Cardiac septum (tissue), 1 donor: ENCODE measurements around a stretch of chr3.

DNA sequence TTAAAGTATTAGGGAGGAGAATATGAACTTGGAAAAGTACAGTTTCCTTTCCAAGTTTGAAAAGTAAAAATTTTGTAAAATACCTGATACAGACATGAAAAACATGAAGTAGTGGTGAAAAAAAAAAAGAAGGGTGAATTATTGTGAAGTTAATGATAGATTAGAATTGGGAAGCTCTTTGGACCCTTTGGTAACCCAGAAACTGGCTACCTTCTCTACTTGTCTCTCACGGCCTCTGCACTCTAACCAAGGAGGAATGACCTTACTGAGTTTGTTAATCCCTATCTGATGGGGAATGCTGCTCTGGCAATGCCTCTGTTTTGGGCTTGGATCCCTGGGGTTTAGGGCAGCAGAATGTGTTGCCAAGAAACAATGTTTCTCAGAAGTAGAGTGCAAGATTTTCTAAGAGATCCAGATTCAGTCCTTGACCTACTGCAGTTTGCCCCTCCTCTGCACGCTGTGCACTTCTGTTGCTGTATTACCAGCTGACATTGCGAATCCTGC, 49.3 kb upstream of the MAP3K13 start:
- PRO-cap: no peak

- PRO-cap: no peak
Measured at GRCh38 chr3:185327045-185327653, 35.8 kb upstream of the MAP3K13 start.

DNA sequence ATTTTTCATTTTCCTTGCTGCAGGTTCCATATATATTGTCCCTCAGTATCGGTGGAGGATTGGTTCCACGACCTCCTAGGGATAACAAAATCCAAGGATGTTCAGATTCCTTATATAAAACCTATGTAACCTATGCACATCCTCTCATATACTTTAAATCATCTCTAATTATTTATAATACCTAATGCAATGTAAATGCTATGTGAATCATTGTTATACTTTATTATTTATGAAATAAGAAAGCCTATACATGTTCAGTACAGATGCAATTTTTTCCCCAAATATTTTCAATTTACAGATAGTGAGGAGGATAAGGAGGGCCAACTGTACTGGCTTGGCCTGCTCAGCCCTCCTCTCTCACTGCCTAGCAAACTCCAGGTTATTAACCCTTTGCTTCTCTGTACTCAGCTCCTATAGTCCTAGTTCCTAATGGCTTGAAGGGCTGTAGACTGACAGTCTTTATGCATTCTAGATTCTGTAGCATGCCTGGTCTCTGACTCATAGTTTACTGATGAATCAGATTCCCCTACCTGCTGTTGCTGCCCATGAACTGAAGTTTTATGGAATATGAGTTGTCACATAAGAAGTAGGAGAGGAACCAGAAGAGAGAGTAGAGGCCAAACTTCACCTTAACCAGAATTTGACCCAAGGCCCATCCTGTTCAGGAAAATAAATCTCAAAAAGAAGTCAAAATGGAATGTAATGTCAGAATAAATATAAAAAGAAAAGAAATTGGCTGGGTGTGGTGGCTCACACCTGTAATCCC, 27.2 kb upstream of the MAP3K13 start:
- PRO-cap: no peak

DNA sequence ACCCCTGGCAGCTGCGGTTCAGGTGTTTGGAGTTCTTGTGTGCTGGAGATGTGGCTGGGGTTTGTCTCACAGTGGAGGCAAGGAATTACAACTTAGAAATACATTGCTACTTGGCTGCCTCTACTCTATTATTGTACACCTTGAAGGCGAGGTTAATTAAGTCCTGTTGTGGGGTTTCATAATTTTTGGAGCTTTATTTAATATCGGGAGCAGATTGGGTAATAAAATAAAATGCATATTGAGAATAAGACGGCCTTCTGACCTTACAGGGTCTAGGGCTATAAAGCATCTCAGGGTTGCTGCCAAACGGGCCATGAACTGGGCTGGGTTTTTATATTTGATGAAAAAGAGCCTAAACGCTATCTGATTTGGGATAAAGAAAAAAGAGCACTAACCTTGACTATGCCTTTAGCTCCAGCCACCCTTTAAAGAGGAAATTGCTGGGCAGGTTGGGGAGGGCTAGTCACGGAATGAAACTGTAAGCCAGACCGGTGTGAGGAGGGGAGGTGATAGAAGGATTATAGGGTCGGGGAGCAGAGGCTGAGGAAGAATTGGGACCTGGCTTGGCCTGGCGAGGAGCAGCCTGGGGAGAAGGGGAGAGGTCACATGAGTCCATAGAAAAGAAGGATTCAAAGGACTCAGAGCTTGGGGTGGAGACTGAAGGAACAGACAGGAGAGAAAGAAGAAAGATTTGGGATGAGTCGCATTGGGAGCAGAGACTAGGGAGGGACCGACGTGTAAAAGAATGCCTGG, 15.3 kb downstream of the MAP3K13 start:
- PRO-cap: no peak

GRCh38 chr3:185507867-185508718, 9.3 kb upstream of the TMEM41A start:
- PRO-cap: no peak

GRCh38 chr3:185660423-185660801, 74.3 kb downstream of the SENP2 start:
- PRO-cap: no peak

- PRO-cap: no peak
Measured at GRCh38 chr3:185746152-185746771, 78.6 kb downstream of the IGF2BP2 start.

GRCh38 chr3:185756112-185757308, 68.3 kb downstream of the IGF2BP2 start:
- PRO-cap: no peak

GRCh38 chr3:185760390-185761256, 64.2 kb downstream of the IGF2BP2 start:
- PRO-cap: no peak

- PRO-cap: no peak
Measured at GRCh38 chr3:185786574-185787397, 38.1 kb downstream of the IGF2BP2 start.

DNA sequence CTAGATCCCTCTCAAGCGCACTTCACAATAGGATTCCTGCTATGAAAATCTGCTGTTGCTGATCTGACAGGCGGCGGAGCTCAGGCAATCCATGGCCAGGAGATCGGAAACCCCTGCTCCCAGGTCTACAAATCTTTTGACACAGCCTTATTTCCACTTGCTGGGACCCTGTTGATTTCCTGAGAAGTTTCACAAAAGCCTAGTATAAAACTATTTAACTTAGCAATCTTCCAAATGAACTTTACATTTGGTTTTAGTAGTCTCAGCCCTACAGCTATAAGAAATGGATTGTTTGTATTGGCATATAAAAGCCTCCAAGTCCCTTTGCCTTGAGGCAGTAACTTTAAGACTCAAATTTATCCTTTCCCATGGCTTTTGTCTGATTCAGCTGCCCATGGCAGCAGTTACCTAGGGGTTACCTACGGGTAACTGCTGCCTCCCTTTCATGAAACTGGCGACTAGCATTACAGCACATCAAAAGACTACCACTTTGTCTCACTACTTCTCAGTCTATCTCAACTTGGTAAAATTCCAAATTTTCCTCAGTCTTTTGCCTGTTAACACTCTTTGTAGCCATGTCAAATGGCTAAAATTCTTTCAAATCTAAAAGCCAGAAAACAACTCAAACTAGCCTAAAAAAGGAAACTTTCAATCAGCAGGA, 22.6 kb downstream of the TRA2B start:
- PRO-cap: no peak

- PRO-cap: no peak
Measured at GRCh38 chr3:185916659-185916962, 21.2 kb downstream of the TRA2B start.

- PRO-cap: no peak
Measured at GRCh38 chr3:185935256-185935811, 2.5 kb downstream of the TRA2B start.

- PRO-cap: no peak
Measured at GRCh38 chr3:186097746-186098660, 10.9 kb downstream of the ETV5 start.

- PRO-cap: bidirectional peak, plus-strand start at chr3:186109458, minus-strand start at chr3:186109089
Measured at GRCh38 chr3:186109331-186110482, 818 bp upstream of the ETV5 start.

GRCh38 chr3:186532568-186533204, 11.5 kb downstream of the CRYGS start:
- PRO-cap: no peak

- PRO-cap: no peak
Measured at GRCh38 chr3:186584799-186585324, 14.3 kb downstream of the DNAJB11 start.

- PRO-cap: no peak
Measured at GRCh38 chr3:186613393-186613924, 599 bp downstream of the AHSG start.

DNA sequence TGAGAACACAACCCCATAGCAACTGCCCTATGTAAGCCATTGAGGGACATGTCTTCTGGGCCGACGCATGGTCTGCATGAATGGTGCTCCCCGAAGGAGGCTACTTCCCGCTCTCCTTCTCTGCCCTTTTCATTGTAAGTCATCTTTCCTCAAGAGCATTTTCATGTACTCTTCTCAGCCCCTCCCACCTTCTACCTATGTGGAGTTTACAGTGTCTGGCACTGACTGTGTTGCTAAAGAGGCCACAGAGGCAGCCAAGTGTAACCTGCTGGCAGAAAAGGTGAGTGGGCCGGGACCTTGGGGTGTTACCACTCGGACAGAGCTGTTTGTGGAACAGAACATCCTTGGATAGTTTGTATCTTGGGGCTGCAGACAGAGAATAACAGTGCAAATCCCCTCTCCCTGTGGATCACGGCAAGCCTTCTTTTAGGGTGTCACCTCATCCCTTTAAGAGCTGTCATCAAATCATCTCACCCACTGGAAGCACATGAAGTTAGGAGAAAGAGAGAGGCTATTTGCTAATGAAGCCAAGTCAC, 5.6 kb downstream of the AHSG start:
- PRO-cap: no peak

DNA sequence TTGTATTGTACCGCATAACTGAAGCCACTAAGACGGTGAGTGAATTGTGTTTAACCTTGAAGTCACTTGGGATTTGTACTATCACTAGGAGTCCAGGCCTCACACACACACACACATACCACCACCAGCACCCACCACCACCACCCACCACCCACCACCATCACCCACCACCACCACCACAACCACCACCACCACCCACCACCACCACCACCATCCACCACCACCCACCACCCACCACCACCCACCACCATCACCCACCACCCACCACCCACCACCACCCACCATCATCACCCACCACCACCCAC, 496 bp downstream of the KNG1 start:
- PRO-cap: no peak